Left cardiac atrium (tissue), 1 donor: ENCODE data around the genes CRB3 and VAV1.

DNA sequence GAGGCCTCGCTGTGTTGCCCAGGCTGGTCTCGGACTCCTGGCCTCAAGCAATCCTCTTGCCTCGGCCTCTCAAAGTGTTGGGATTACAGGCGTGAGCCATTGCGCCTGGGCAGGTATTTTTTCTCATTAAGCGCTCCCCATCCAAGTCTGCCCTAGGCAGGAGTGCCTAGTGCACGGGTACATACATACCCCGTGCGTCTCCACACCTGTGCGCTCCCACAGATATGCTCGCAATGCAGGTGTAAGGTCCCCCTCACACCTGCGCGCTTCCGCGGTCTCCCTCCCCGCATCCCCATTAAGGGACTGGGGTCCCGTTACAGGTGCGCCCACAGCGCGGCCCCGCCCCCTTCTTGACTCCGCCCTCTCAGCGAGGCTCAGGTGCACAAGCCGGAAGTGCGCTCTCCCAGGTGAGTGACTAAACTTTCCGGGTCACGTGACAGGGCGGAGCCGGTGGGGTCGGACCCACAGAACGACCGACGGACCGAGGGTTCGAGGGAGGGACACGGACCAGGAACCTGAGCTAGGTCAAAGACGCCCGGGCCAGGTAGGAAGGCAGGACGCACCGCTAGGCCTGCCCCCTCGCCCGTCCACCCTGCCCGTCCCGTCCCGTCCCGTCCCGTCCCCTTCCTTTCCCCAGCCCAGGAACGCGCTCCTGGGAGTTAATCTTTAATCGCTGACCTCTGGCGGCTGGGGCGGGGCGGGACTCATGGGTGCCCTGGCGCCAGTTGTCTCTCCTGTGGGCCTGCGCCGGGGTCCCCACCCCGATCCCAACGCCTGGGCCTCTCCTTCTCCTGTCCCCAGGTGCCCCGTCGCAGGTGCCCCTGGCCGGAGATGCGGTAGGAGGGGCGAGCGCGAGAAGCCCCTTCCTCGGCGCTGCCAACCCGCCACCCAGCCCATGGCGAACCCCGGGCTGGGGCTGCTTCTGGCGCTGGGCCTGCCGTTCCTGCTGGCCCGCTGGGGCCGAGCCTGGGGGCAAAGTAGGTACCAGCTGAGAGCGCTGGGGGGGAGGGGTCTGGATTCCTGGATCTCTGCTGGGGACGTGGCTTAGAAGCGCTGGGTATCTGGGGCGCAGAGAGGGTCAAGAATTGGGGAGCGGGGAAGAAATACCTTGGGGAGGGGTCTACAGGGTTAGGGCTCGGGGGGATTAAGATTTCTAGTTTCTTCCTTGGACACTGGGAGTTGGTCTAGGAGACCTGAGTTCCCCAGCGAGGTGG is at the start of gene CRB3:
Gene CRB3, plus strand, starts transcription at position 465 of the 1,214 bp plus-strand sequence.
- PRO-cap = no peak

DNA sequence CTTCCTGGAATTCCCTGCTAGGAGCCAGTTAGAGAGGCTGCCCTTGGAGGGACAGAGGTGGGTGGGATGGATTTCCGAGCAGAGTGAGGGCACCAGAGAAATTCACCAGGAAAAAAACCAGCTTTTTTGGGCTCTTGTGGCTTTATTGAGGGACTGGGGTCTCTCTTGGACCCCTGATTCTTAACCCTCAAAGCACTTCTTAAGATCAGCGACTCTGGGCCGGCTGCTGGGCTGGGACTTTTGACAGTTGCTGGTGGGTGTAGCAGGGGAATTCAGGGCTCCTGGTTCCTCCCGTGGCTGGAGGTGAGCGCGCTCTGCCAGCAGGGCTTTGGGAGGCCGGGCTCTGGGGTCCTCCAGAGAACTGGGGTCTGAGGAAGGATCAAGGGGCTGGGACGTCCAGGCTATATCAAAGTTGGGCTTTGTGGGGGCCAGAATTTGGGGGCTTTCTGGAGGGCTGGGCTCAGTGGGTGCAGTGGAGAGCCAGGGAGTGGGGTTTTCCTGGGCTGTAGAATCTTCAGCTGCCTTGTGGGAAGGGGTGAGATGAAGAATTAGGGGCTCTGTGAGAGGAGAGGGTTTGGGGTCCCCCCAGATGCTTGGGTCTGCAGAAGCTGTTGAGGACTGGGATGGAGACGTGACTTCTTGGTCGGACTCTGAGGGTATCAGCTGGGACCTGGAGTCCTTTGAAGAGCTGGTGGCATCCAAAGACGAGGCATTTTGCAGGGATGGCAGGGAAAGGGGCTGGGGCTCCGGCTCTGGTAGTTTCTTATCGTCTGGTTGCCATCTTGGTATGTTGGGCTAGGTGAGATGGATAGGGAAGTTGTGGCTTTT is 3.5 kb downstream of the CRB3 start:
- PRO-cap = no peak

DNA sequence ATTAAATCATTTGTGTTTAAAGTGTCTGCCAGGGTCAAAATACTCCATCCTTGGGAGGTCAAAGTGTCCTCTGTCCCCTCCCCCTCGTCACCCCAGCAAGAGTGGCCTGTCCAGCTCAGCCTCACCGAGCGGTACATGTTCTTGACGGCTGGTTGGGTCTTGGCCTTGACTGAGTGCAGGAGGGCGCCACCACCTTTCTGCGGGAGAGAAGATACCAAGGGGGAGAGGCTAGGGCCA is 6.0 kb downstream of the CRB3 start:
- PRO-cap = no peak

GRCh38 chr19:6674687-6675412 is 4.9 kb upstream of the TNFSF14 start:
- PRO-cap = no peak

GRCh38 chr19:6713039-6713764 is 7.2 kb downstream of the C3 start:
- PRO-cap = no peak

- PRO-cap = no peak
These were observed 3.4 kb upstream of the C3 start for GRCh38 chr19:6723749-6724325.

GRCh38 chr19:6734300-6734764 is 3.0 kb downstream of the GPR108 start:
- PRO-cap = no peak

DNA sequence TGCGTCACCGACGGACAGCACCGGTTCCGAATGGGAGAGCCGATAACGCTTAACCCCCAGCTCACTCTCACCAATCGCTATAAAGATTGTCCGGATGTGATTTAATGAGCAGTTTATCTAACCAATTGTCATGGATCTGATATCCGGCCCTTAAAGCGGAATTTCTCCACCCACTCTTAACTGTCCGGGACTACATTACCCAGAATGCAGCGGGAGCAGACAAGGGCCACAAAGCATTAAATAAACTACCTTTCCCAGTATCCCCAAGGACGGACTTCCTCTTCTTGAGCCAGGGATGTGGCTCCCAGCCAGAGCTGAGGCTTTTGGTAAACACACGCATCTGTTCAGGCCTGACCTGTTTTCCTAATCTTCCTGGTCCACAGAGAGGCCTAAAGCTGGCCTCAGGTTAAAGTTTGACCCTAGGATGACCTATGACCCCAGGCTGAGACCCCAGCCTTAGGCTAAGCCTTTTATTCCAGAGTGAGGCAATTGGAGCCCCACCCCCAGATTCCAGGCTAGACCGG is 404 bp upstream of the GPR108 start:
- PRO-cap = unidirectional peak, plus-strand start at position 311 of the sequence

DNA sequence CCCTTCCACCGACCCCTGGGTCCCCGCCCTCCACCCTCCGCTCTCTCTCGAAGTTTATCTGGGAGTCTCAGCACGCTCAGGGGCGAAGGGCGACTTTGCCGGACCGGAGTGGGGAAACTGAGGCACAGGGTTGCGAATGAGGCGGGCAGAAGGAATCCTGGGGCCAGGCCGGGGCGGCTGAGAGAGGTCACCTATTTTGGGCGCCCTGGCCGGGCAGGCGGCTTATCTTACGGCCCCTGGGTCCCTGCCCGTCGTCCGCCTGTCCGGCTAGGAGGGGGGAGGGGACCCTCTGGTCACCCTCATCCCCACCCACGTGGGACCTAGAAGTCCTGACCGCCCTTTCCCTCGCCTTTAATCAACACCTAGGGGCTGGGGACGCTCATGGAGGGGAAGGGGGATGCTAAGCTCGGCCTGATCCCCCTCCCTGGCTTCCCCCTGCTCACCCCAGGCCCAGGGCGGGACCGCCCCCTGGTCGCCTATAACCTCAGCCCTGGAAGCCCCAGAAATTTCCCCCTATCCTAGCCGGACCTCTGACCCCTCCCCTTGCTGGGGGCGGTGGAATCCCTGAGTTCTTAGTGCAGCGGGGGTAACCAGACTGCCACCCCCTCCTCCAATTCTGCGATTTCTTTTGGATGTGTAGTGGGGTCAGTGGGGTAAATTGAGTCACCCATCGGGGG is 540 bp downstream of the TRIP10 start:
- PRO-cap = unidirectional peak, minus-strand start at position 271 of the sequence

DNA sequence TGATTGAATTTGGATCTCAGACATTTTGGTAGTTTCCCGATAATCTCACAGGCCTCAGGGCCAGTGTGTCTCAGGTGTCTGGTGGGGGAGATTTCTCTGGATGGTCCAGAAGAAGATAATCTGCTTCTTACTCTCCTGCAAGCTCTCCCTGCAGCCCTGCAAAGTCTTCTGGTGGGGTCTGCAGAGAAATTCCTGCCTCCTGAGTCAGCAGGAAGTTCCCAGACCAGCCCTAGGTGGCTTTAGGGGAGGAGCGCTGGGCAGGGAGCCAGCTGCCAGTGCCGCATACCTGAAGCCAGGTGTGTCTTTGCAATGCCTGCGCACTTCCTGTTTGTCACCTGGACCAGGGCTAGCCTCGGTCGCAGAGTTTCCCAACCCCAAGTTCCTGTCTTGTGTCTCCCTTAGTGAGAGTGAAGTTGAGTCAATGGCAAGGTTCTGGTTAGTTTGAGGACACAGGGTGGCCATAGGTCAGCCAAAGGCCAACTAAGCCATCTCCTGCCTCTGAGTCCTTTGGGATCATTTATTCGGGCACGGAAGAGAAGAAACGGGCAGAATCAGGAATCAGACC is 1.3 kb downstream of the SH2D3A start:
- PRO-cap = no peak

GRCh38 chr19:6772159-6773056 is at the start of gene VAV1:
VAV1 (plus strand) TSS chr19:6772708.
- PRO-cap = unidirectional peak, plus-strand start at chr19:6772726

DNA sequence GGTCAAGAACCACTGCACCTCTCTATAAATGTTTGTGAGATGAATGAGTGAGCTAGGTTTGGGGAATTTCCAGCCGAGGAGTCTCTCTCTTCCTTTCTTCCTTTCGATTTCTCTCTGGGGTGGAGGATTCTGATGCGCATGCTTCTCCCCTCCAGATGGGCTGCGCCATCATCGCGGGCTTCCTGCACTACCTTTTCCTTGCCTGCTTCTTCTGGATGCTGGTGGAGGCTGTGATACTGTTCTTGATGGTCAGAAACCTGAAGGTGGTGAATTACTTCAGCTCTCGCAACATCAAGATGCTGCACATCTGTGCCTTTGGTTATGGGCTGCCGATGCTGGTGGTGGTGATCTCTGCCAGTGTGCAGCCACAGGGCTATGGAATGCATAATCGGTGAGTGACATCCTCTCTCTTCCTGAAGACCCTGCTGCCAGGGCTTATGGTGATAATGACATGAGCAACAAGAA is 38.9 kb downstream of the ADGRE1 start:
- PRO-cap = no peak

- PRO-cap = no peak
These were observed 86.3 kb downstream of the INSR start for GRCh38 chr19:7207970-7208240.

- PRO-cap = no peak
These were observed 79.2 kb downstream of the INSR start for GRCh38 chr19:7215032-7215457.

DNA sequence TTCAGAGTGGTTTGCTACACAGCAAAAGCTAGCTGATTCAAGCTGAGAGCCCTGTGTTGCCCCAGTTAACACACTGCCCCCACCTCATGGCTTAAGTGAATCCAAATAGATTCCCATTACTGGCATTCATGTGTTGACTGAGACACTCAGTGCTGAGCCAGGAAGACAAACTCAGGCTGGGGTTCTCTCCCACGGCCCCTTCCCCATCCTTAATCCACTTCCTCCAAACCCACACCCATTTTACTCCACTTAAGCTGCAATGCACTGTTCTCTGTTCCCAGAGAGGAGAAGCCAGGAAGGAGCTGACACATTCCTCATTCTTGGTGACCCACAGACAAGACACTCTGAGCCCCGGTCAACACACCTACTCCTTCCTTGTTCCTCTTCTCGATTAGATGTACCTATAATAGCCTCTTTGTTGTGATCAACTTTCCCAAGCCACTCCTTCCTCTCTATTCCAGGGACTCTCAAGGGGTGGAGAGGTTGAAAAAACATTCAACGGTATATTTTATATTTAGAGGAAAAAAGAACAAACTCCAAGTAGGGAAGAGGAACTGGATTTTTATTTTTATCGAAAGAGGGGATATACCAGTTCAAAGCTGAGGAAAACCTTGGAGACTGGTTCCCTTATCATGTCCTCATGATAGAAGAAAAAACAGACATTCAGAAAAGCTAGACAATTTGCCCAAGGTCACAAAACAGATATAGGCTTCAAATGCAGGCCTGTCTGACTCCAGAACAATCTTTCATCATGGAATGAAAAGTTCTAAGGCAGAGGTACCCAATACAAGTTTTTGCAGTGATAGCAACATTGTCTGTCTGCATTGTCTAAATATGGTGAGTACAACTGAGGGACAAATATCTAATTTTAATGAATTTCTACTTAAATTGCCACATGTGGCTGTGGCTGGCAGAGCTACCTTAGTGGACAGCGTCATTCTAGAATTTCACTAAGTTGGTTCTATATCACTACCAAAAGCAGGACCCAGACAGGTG is 46.9 kb downstream of the INSR start:
- PRO-cap = no peak

DNA sequence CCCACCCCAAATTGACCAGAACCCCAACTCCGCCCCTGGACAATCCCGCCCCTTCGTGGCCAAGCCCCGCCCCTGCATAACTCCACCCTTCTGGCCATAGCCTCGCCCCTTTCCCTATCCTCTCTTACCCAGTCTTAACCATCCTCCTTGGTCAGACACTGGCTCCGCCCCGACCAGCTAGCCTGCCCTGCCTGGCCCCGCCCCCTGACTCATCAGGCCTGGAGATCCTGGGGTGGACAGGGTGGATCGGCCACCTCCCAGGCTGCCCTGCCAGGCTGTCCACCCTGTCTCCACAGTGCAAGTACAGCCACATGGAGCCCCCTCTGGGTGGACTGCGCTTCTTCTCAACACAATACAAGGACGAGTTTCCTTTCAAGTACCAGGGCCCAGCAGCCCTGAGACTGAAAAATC is 8.0 kb upstream of the ZNF358 start:
- PRO-cap = no peak

DNA sequence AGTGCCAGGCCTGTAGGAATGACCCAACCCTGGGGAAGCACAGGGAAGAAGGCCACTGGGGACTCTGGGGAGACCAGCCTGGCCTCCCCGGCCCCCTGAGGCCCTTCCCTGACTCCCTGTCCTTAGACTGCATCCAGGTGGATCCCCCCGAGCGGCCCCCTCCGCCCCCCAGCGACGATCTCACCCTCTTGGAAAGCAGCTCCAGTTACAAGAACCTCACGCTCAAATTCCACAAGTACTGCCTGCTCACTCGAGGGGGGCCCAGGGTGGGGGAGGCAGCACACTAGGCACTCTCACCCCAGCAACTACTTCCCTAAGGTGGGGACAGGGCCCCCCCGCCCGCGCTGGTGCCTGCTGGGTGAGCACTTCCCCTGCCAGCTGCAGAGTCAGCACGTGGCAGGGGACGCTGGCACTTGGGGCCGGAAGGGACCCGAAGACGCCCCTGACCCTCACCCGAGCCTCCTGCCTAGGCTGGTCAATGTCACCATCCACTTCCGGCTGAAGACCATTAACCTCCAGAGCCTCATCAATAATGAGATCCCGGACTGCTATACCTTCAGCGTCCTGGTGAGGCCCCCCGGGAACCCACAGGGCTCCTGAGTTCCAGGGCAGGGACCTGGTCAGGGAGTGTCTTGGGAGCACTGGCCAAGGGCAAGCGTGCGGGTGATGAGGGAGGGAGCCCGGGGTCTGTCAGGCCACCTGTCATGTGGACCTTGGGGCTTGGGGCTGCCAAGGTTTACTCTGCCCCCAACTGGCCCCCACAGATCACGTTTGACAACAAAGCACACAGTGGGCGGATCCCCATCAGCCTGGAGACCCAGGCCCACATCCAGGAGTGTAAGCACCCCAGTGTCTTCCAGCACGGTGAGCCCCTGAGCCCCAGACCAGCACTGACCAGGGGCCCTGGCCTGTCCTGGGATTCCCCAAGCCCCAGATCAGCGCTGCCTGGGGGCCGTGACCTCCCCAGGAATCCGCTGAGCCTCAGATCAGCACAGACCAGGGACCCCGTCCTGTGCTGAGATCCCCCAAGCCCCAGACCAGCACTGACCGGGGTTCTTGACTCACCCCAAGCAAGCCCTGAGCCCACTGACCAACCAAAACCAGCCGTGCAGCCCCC is 5.3 kb downstream of the MCOLN1 start:
- PRO-cap = no peak

DNA sequence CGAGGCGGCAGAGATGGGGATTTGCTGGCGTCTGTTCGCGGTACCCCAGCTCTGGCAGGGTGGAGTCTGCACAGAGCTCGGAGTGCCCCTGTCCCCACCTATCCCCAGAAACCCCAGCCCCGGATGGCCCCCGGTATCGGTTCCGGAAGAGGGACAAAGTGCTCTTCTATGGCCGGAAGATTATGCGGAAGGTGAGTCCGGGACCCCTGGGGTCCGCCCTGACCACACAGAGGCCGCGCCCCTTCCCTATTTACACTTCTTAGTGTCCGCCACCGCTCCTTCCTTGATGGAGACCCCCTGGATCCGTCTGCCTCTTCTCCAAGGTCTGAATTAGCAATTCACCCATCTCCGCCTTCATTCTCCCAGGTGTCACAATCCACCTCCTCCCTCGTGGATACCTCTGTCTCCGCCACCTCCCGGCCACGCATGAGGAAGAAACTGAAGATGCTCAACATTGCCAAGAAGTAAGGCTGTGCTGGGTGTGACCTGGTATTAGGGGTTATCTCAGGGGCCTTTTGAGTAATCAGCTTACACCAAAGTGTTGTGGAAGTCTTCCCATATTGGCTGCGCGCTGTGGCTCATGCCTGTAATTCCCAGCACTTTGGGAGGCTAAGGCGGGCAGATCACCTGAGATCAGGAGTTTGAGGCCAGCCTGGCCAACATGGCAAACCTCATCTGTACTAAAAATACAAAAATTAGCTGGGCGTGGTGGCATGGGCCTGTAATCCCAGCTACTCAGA is 736 bp downstream of the PNPLA6 start:
- PRO-cap = no peak

GRCh38 chr19:7618335-7618759 is 11.0 kb downstream of the XAB2 start:
- PRO-cap = no peak

DNA sequence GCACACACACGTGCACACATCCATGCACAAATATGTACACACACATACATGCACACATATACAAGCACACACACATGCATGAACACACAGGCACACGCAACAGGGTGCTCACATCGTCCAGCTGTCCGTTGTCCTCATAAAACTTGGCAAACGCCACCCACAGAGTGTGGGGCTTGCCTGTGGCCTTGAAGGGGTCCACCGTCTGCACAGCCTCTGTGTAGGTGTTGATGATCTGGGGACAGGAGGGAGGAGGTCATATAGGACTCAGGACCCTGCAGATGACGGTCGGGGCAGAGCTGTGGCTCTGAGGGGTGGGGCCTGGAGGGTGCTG is 6.3 kb downstream of the XAB2 start:
- PRO-cap = no peak